Thoracic aorta (tissue), 1 donor: ENCODE data around the gene MCU.

DNA sequence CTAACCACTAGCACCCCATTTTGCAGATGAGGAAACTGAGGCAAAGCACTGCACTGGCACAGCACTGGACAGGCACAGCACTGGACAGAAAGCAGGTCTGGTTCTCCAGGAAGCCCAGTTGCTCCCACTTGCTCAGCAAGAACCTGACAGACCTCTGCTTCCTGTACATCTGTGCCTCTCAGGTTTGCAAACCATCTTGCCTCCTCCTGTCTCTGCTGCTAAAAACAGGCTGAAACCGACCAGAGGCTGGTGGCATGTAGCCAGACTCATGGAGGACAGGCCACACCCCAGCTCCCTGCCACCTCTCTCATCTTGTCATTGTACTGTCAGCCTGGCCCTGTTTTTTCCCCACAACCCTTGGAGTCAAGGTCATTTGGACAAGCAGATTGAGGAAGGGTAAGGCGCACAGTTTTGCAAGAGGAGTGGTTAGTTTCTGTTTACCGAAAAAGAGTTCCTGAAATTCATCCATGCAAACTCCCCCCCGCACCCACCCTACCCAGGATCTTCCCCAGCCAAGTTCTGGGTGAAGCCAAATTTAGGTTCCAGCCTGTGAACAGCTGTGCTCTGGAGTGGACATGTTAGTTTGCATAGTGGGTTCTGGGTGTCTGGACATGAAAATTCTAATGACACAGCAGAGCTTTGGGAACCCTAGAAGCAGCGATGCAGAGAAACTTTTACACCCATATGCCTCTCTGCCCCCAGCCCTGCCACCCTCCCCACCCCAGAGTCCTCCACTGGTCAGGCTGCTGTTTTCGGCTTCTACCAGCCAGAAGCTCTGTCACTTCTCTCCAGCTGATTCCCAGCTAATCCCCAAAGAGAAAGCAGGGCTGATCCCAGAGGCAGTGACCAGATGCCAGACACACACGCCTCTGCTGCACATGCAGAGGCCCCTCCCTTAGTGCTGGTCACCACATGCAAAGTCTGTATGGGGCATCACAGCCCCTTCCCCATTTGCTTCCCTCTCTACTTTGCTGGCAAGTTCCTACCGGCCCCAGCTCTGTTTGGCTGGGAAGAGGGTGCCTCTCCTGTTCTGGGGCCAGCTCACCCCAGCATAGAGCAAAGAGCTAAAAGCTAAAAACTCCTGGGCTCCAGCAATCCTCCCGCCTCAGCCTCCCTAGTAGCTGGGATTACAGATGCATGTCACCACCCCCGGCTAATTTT, 8.5 kb upstream of the C10orf105 start:
- RAMPAGE, long total RNA, result no peak

GRCh38 chr10:71740122-71741157, 20.9 kb upstream of the C10orf105 start:
- RAMPAGE, long total RNA, result no peak

DNA sequence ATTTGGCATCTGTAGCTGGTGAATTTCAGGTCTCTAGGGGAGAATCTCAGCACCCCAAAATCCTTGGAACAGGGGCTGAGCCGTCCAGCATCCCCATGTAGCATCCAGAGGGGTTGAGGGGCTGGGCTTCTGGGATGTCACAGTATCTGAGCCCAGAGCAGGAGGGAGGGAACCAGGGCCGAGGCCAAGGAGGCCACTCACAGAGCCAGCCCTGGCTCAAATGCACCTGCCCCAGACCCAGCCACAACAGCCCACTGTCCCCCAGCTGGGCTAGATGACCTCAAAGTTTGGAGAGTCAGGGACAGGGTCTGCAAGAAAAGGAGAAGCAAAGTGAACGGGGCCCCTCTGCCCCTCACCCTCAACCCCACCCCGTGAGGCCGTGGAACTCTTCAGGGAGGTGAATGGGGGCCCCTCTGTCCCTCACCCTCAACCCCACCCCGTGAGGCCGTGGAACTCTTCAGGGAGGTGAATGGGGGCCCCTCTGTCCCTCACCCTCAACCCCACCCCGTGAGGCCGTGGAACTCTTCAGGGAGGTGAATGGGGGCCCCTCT, 22.3 kb downstream of the VSIR start:
- RAMPAGE, long total RNA, result no peak

GRCh38 chr10:71814563-71815423, 36.3 kb downstream of the PSAP start:
- RAMPAGE, long total RNA, result no peak

DNA sequence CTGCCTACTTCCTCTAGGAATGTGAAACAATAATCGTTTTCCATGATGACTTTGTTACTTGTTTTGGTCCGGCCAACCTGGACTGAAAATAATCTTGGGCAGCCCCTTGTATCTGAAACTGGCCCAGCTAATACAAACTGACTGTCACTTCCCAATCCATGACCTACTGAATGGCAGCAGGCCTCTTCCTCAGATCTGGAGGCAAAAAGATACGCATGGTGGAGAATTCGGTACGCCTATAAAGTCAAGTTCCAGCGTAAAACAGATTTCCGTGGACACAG, 14.3 kb downstream of the PSAP start:
- RAMPAGE, long total RNA, result no peak

GRCh38 chr10:71851644-71852128, 635 bp upstream of the PSAP start:
- RAMPAGE, long total RNA, result no peak

DNA sequence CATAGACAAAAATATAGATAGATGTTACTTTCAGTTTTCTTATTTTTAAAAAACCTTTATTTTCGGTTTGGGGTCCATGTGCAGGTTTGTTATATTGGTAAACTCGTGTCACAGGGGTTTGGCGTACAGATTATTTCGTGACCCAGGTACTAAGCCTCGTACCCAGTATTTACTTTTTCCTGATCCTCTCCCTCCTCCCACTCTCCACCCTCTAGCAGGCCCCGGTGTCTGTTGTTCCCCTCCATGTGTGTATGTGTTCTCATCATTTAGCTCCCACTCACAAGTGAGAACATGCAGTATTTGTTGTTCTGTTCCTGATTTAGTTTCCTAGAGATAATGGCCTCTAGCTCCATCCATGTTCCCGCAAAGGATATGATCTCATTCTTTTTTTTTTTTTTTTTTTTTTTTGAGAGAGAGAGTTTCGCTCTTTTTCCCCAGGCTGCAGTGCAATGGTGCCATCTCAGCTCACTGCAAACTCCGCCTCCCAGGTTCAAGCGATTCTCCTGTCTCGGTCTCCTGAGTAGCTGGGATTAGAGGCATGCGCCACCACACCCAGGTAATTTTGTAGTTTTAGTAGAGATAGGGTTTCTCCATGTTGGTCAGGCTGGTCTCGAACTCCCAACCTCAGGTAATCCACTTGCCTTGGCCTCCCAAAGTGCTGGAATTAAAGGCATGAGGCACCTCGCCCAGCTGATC, 52.6 kb upstream of the PSAP start:
- RAMPAGE, long total RNA, result no peak

DNA sequence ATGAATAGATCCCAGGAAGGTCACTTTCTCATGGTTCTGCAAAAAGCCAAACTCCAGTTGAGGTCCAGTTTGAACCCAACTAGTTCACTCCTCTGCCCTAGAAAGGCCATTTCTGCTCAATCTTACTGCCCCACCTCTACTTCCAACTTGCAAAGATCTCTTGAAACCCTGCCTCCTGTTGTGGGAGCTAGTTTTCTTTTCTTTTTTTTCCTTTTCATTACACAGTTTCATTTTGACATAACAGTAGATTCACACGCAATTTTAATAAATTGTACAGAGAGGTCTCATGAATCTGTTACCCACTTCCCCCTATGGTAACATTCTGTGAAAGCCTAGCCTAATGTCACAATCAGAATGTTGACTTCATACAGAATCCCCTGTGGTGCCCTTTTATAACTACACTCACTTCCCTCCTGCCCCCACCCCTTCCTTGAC, 21.3 kb downstream of the CHST3 start:
- RAMPAGE, long total RNA, result no peak

DNA sequence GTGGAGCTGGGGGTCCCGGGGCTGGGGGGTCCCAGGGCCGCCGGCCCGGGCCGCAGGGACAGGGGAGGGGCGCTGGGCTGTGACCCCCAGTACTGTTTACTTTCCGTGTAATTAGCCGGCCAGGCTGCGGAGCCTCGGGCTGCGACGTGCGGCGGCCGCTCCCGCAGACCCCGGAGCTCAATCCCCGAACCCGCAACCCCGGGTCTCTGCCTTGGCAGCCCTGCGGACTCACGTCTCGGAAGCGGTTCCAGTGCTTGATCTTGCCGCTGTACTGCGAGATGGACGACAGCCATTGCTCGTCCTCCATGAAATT, 487 bp downstream of the SPOCK2 start:
- RAMPAGE, long total RNA, result no peak

GRCh38 chr10:72095928-72096662, 7.7 kb upstream of the SPOCK2 start:
- RAMPAGE, long total RNA, result no peak

GRCh38 chr10:72098445-72099009, 10.2 kb upstream of the SPOCK2 start:
- RAMPAGE, long total RNA, result no peak

- RAMPAGE, long total RNA, result no peak
Measured at GRCh38 chr10:72123717-72124027, 35.3 kb upstream of the SPOCK2 start.

DNA sequence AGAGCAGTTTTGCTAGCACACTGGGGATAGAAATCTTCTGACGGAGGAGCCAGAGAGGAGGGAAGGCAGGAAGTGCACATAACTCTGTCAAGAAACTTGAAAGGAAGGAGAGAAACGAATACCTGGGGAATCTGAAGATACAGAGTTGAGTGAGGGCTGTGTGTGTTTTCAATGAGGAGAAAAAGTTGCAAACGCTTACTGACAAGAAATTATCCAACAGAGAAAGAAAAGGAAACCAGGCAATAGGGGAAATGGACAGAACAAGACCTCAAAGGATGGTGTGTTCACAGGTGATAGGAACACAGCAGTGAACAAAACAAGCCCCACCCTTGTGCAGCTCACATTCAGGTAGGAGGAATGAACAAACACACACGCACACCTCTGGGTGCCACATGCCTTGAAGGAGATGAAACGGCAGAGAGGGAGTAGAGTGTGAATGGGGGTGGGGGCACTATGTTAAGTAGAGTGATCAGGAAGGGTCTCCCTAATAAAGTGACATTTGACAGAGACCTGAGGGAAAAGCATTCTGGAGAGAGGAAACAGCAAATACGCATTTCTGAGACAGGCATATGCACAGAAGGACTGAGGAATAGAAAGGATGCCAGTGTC, 46.7 kb upstream of the SPOCK2 start:
- RAMPAGE, long total RNA, result no peak

DNA sequence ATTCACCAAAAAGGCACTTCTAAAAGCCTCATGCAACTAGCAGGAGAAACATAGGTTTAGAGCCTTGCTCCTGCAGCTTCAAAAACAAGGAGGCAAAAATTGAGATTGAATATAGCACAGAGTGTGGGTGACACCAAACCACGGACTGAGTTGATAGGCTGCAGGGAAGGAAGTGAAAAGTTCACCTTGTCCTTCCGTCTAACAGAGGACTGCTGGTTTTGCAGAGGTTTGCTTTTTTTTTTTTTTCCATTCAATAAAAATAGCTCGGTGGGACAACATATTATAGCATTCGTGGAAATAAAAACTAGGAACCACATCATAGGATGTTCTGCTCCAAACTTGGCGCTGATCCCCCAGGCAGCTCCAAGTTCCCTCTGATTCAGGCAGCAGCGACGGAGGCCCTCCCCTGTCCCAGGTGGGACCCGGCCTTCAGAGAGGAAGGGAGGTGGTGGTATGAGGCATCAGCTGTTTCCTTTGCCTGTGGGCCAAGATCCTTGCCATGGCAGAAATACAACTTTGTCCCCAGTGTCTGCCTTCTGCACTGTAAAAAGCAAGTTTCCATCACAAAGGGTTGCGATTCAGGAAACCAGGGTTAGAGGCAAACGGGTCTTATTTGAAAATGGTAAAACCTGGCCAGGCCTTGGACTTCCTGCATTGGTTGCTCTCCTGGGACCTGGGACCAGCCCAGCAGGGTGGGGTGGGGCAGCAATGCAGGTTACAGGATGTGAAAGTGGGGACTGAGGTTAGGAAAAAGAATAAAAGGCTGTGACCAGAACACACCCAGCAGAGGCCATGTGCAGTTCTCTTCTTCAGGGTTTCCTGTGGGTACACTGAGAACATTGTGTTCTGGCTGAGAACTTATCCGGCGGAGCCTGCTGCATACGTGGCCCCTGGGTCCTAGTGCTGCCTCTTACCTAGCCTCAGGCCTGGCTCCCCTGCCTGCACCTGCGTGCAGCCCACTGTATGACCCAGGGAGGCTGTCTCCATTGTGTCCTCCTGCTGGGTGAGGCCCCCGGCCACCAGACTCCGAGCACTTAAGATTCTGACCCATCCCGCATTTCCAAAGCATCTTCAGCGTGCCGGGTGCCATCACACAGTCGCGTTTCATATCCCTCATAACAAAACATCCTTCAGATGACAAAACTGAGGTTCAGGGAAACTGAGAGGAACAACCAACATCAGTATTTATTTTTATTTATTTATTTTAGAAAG, 25.2 kb upstream of the DDIT4 start:
- RAMPAGE, long total RNA, result no peak

DNA sequence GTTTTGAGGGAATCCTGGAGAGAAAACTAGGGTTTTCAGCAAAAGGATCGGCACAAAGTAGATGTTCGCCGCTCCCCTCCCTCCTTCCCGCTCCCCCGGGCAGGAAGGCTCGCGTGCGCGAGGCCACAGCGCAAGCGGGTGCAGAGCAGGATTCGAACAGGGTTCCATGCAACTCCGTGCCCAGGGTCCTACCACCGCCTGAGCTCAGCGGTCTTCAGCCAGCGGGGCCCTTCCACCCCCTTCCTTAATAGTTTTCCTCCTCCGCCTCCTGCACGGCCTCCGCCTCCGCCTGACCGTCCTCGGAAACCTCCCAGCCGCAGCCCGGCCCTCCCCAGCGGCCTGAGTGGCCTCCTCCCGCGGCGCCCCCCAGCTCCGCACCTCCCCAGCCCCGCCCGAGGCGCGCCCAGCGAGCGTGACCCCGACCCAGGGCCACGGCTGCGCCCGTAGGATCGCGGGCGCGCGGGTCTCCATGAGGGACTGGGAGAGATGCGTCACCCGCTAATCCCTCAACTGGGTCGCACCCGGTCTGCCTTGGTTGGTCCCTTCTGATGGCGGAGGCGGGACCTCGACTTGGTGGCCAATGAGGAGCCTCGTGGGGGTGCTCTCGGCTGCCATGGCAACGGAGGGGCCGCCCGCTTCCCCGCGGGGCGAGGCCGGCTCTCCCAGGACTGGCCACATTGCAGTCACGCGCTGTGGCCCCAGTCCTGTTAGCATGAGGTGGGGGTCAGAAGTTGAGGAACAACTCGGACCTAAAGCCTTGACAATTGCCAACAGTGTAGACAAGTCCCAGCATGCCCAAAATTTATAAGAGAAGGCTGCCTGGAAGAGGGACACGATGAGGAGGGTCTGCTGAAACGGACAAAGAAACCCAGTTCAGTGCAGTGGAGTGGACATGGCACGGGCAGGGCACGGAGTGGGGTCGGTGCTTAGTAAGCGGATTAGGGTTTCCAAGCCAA, 24.1 kb downstream of the DDIT4 start:
- RAMPAGE, long total RNA, result no peak

GRCh38 chr10:72320610-72321636, 33.8 kb downstream of the DNAJB12 start:
- RAMPAGE, long total RNA, result no peak

DNA sequence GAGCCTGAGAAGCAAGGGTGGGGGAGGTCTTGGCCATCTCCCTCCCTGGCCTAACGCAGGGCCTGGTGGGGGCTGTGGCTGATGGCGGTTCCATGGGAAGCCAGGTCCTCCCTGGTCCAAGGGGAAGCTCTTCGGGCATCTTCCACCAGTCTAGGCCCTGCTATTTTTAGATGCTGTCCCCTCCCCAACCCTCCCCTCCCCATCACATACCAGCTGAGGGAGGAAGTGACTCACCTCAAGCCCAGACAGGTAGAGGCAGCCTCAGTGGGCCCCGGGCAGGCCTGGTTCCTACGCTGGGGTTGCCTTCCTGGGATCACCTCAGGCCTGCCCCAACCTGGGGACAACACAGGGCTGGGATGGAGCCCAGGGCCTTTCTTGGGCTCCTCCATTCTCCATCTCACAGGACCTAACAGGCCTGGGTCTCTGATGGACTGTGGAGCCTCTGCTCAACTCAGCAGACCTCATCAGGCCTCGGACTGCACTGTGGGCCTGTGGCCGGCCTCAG, 32.2 kb downstream of the DNAJB12 start:
- RAMPAGE, long total RNA, result no peak

DNA sequence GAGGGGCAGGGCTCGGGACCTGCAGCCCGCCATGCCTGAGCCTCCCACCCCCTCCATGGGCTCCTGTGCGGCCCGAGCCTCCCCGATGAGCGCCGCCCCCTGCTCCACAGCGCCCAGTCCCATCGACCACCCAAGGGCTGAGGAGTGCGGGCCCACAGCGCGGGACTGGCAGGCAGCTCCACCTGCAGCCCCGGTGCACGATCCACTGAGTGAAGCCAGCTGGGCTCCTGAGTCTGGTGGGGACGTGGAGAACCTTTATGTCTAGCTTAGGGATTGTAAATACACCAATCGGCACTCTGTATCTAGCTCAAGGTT, 28.6 kb downstream of the DNAJB12 start:
- RAMPAGE, long total RNA, result no peak

GRCh38 chr10:72341953-72342378, 12.8 kb downstream of the DNAJB12 start:
- RAMPAGE, long total RNA, result no peak

GRCh38 chr10:72692066-72693038, at the start of gene MCU:
MCU (plus strand) TSS chr10:72692143.
- RAMPAGE, long total RNA, result start-site peak on the plus strand at chr10:72692759-72693127, 11 reads